ENCODE results near the gene GNG11.

- RRBS, result 2% methylated on average over 5 of the region's 41 CpGs
These were observed at the start of gene GNG11 for GRCh38 chr7:93921551-93922745. Gene GNG11 (plus strand): TSS chr7:93921735.

DNA sequence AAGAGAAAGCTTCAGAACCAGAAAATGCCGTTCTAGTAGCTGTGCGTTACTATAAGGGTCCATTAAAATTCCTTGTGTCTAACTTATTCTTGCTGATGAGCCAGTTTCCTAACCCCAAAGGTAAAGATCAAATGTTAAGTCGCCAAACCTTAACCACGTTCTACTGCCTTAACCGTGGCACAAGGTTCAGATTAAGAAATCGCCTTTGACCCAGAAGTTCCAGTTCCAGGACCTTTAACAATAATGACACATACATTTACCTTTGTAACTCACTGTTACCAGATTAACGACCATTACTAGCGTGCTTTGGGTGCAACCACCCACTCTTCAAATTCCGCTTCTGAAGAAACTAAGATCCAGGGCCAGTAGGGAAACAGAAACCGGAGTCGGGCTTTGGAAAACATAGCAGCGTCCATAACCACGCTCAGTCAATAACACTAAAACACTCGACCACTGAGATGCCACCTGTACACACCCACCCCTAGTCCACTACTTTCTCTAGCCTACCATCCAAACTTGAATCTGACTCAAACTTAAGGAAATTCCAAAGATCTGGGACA is 596 bp downstream of the BET1 start:
- RRBS, result no CpG with 5 or more reads among the region's 14 CpGs

DNA sequence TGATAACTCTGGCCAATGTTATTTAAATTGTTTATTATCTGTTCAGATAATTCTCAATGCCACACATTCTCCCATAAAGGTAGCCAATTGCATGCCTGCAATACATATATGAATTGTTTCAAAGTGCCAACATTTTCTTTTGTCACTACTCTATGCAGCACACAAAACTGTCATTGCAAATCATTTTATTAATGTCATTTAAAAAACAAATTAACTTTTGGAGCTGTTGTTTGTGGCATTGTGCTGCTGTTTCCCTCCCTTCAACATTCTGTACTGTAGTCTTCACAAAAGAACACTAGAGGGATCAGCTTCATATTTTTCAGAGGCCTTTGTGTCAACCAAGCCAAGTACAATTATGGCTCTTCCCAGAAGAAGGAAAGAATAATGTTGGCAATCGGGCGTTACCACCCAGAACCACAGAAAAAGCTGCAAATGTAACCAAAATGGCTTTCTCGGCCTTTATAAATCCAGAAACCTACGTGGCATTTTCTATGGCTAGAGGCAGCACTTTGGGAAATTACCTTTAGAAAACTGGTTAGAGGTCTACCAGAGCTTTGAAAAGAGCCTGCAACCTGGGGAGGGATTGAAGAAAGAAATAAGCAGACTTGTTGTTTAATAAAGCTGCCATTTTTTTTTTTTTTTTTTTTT is 98.9 kb upstream of the COL1A2 start:
- RRBS, result no CpG with 5 or more reads among the region's 4 CpGs

DNA sequence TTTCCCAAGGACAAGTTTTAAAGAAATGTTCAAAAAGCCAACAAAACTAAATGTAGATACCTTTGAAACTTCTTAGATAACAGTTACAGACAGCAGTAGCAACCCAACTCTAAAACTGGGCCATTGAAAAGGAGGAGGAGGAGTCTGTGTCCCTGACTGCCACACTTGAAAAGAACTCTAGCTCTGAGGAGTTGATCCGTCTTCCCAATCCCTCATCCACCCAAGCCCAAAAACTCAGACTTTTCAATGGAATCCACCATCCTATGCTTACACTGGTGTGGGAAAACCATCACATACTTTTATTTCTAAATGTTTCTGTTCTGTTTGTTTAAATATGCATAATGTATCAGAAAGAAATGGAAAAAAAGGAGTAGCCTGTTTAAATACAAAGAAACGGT is 92.8 kb upstream of the COL1A2 start:
- RRBS, result no CpG with 5 or more reads among the region's 2 CpGs

GRCh38 chr7:94375546-94376340 is 19.0 kb upstream of the COL1A2 start:
- RRBS, result no CpG with 5 or more reads among the region's 3 CpGs

- RRBS, result 64% methylated on average over 3 of the region's 33 CpGs
These were observed 1.8 kb upstream of the SGCE start for GRCh38 chr7:94657473-94658366.

DNA sequence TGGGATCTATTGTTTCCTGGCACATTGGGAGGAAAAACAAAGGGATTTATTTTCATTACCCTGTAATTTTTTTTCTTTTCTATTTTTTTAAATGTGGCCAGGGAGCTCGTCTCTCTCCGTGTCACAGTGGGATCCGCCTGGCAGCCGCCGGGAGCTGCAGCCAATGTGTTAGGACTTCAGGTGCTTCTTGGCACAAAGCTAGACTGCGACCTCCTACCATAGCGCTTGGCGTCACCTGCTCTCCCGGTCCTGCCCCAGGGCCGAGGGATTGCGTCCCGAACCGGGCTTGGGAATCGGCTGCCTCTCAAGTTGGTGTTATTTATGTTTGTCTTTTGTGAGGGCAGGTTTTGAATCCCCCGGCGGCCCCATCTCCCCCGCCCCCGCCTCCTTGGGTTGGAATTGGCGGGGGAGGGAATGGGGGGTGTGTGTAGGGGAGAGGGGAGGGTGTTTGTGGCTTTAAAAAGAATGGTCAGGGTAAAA is 933 bp downstream of the PPP1R9A start:
- RRBS, result 2% methylated on average over 7 of the region's 19 CpGs

- RRBS, result 17% methylated on average over 1 of the region's 29 CpGs
These were observed 633 bp upstream of the PON3 start for GRCh38 chr7:95396619-95397397.

- RRBS, result no CpG with 5 or more reads among the region's 6 CpGs
These were observed 563 bp upstream of the PON2 start for GRCh38 chr7:95435489-95435692.

GRCh38 chr7:95606045-95606277 is 9.6 kb upstream of the PDK4 start:
- RRBS, result no CpG with 5 or more reads among the region's 5 CpGs

DNA sequence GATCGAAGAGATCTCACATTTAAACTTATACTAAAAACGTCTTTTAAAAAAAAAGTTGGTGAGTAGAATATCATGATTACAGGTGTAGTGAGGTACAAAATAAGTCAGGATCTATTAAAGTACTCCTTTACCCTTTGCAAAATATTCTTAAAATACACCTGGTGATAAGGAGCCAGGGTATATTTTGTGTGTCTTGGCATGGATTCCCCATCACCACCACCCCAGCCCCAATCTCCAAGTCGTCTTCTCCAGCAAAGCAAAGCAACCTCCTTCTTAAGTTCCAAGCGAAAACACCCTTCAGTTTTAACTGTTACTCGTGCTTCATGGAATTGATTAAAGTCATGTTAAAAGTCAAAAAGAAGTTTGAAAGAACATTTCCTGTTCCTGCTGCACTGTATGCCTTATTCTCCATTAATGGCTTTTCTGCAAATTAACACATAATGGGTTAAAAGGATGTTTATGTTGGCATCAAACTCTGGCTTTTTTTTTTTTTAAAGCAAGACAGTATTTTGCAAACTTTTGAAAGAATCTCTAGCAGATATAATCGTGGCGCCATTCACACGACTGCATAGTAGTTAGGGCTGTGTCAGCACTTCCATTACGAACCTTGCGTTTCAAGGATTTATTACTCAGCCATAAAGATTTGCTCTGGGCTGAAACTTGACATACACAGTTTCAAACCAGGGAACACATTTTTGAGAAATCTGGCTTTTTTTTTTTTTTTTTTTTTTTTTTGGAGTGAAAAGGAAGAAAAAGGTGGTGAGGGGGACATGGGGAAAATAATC is 207.7 kb downstream of the DYNC1I1 start:
- RRBS, result no CpG with 5 or more reads among the region's 10 CpGs

DNA sequence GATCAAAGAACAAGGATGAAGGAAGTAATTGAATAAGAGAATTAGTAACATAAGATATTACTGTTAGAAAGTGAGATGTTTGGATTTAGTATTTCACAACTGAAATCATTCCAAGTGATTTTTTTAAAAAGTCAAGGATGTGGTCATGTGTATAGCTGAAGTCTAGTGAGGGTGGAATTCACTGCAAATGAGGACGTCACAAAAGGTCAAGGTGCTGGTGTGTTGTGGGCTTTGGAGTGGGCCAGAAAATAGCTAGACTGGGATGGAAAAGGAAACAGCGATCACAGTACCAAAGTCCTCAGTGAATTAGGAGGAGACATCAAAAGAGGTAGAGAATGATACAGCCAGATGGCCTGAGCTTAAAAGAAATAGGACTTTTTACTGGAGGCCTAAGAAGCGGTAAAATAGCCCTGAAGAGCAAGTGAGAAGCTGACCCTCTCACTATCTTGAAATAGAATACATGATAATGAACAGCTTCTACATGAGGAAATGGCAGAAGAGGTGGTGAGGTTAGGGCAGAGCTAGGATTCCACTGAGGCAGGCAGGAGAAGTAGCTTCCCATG is 272.9 kb downstream of the DYNC1I1 start:
- RRBS, result no CpG with 5 or more reads among the region's 3 CpGs

GRCh38 chr7:96075914-96076666 is 245.8 kb downstream of the SLC25A13 start:
- RRBS, result no CpG with 5 or more reads among the region's 34 CpGs

DNA sequence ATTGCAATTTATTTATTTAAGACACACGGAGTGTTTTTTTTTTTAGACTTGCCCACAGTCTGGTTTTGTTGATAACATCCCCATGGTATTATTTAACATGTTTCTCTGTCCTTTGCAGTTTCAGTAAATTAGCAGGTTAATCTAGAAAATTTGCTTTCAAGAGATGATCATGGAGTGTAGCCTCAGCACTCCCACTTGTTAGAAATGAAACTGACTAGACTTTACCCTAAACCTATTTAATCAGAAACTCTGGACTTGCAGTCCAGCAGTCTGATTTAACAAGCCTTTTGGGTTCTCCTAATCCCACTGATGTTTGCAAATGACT is 55.4 kb upstream of the SLC25A13 start:
- RRBS, result no CpG with 5 or more reads among the region's 1 CpG

DNA sequence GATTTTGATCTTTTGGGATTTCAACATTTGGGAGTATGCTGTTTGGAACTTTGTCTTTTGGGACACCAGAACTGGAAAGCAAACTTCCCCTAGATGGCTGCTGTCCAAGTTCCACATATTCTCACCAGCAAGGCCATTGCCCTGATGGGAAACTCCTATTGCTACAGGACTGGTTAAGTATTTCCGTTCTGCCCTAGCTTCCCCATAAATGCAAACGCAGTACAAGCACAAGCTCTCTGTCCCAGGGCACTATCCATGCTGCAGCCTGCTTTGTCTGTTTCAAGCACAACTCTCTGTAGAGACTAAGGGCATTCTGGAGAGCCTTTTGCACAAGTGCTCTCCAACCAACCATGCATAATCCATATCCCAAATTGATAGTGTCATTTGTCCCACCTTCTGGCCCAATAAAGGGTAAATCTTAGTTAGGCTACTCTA is 79.4 kb upstream of the SLC25A13 start:
- RRBS, result no CpG with 5 or more reads among the region's 2 CpGs

DNA sequence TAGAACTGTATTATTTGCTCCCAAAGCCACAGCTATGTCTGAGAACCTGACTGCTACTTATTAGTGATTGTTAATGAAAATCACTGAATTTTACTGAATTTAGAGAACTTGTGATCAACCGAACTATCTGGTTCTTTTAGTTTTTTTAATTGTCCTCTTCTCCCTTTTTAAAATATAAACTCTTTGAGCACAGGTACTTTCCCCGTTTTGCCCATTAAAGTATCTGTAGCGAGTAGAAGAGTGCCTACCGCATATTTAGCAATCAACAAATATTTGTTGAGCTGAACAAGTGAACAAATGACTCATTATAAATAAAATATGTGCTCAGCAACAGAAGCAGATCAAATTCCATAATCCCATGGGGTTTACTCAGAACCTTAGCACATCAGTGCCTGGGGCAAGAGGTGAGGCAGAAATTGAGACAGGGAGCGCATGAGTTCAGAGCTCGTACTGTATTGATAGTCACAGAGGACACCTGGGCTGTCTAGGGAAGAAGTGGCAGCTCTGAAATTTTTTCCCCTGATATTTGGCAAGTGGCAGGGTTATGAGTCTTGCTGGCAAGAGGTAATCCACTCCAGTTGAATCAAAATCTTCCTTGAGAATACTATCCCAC is 161.0 kb downstream of the SEM1 start:
- RRBS, result no CpG with 5 or more reads among the region's 6 CpGs

- RRBS, result no CpG with 5 or more reads among the region's 26 CpGs
These were observed 2.1 kb downstream of the DLX5 start for GRCh38 chr7:97022453-97023026.

GRCh38 chr7:97126457-97126962 is 9.0 kb downstream of the SDHAF3 start:
- RRBS, result no CpG with 5 or more reads among the region's 10 CpGs

GRCh38 chr7:97291325-97291878 is 173.9 kb downstream of the SDHAF3 start:
- RRBS, result no CpG with 5 or more reads among the region's 10 CpGs

GRCh38 chr7:97971289-97972568 is 18.3 kb downstream of the OCM2 start:
- RRBS, result 2% methylated on average over 15 of the region's 76 CpGs